ENCODE measurements around a stretch of chr10.

DNA sequence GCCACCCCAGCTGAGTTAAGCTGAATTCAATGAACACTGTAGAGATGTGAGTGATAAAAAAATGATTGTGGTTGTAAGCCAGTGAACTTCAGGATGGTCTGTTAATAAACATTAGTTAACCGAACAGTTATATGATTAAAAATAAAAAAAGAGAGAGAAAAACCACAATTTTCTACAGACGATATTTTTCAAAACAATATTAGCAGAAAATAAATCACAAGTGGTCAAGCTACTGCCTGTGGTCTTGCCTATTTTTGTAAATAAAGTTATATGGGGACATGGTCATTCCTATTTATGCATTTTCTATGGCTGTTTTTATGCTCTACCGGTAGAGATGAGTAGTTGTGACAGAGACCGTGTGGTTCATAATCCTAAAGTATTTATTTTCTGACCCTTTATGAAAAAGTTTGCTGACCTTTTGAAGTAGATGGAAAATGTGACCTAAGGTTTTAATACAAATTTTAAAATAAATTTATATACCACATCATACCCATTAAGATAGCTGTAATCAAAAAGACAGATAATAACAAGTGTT is 13.7 kb downstream of the TASOR2 start:
- PRO-cap, result no peak
- RAMPAGE, long total RNA, result no peak
- RRBS, result no CpG with 5 or more reads among the region's 4 CpGs

GRCh38 chr10:5714715-5715351 is 30.2 kb downstream of the TASOR2 start:
- PRO-cap, result no peak
- RAMPAGE, long total RNA, result no peak
- RRBS, result no CpG with 5 or more reads among the region's 5 CpGs

DNA sequence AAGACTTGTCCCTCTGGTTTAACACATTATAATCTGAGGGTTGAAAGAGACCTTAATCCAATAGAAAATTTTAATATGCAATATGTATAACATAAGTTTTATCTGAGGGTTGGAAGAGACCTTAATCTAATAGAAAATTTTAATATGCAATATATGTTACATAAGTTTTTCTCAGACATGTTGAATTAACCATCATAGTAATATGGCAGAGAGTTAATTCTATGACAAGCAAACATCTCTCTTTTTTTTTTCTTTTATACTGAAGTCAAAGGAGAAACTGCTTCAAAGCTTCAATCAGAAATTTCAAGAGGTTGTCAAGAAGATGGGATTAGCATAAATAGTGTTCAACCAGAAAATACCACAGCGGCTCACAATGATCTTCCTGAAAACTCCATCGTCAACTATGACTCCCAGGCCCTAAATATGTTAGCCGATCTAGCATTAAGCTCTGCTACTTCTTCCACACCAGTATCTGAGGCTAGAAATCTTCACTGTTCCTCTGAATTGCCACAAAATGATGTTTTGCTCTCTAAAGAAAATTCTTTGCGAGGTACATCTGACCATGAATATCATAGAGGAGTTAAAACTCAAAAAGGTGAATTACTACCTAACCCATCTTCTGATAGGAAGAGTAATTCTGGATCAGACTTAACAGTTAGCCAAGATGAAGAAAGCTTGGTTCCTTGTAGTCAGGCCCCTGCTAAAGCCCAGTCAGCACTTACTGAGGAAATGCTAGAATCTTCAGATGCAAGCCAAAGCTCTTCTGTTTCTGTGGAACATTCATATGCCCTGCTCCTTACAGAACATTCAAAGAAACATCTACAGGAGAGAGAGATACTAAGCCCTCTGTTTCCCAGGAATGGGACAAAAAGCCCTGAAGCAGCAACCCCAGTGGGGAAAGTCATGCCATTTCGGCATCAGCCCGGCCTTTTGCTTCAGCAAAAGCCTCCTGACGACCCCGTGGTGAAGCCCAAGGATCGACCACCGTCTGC is 55.0 kb downstream of the TASOR2 start:
- PRO-cap, result no peak
- RAMPAGE, long total RNA, result no peak
- RRBS, result no CpG with 5 or more reads among the region's 10 CpGs

DNA sequence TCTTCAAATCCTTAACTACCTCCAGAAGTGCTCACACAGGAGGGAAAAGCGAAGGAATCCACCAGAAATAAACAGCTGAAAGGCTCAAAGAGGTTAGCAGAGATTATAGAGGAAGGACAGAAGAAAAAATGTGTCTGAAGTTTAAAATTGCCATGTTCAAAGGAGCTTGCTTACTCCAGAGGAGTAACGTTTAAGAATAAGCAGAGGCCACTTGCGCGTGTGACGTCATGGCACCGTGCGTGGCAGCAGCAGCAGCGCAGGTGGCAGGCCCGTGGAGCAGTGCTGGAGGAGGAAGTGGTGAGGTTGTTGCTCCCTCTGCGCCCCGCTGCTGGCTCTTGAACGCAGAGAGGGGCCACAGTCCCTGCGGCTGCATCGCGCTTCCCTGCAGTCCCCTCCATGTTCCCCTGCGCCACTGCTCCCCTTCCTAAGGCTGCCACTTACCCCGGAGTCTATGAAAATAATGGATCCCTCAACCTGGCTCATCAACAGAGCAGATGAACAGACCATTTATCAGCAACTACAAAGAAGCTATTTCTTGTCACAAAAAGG is 37.6 kb downstream of the GDI2 start:
- PRO-cap, result no peak
- RAMPAGE, long total RNA, result no peak
- RRBS, result no CpG with 5 or more reads among the region's 17 CpGs

DNA sequence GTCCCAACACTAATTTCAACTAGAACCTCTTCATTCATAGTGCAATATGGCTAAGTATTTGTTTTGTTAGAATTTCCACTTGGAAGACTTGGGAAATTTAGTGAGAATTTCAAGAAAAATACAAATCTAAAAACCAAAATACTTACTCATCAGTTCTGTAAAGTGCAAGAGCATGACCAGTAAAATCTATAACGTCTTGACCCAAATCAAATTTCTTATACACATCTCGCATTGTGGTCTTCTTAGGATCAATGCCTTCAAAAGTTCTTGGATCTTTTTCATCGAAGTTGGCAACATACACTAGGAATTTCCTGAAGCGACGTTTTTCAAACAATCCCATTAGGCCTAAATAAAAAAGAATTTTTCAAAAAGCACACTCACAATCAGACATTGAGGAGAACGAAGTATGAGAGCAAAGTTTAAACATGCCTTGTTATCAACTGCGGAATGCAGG is 27.5 kb downstream of the GDI2 start:
- PRO-cap, result no peak
- RAMPAGE, long total RNA, result no peak
- RRBS, result no CpG with 5 or more reads among the region's 7 CpGs

DNA sequence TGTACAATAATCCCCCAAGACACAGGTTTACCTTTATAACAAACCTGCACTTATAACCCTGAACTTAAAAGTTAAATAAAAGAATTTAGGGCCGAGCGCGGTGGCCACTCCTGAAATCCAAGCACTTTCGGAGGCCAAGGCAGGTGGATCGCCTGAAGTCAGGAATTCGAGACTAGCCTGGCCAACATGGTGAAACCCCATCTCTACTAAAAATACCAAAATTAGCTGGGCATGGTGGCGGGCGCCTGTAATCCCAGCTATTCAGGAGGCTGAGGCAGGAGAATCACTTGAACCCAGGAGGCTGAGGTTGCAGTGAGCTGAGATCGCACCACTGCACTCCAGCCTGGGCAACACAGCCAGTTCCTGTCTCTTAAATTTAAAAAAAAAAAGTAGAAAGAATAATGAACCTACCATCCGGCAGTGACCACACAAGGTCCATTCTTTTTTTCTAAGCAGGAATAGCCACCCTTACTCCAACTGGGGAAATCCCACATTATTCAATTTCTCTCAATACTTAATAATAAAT is 1.2 kb upstream of the IL15RA start:
- PRO-cap, result no peak
- RAMPAGE, long total RNA, result no peak
- RRBS, result no CpG with 5 or more reads among the region's 10 CpGs

DNA sequence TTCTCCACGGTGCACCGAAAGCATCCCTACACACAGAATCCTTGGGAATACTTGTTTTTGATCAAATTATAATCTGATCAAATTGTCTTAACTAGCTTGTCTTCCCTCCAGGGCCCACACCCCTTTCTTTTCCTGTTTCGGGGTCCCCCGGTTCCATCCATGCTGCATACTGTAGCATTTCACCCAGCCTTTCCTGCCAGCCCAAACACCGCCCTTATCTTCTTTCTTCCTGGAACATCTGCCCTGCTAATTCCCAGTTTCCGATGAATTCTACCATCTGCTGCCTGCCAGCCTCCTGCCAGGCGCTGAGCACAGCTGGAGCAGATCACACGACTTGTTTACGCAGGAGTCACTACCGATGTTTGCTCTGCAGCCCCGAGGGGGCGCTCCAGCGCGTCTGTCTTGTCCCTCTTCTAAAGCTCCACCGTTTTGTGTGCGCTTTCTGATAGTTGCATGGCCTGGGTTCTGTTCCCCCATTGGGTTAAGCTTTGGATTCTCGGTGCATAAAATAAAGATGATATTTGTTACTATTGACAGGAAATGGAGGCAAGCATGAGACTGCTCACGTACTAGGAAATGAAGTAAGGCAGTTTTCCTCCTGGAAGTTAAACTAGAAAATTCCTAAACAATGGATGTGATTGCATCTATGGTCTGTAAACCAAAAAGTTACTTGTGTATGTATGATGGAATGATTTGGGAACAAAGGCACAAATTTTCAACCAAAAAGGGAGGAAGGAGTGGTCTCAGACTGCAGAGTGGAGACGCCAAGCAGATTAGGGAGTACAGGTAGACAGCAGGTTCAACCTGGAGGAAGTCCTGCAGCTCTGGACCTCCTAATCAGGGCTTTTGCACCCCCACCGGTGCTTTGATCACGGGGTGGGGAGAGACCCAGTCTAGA is 2.4 kb upstream of the RBM17 start:
- PRO-cap, result no peak
- RAMPAGE, long total RNA, result no peak
- RRBS, result no CpG with 5 or more reads among the region's 21 CpGs

DNA sequence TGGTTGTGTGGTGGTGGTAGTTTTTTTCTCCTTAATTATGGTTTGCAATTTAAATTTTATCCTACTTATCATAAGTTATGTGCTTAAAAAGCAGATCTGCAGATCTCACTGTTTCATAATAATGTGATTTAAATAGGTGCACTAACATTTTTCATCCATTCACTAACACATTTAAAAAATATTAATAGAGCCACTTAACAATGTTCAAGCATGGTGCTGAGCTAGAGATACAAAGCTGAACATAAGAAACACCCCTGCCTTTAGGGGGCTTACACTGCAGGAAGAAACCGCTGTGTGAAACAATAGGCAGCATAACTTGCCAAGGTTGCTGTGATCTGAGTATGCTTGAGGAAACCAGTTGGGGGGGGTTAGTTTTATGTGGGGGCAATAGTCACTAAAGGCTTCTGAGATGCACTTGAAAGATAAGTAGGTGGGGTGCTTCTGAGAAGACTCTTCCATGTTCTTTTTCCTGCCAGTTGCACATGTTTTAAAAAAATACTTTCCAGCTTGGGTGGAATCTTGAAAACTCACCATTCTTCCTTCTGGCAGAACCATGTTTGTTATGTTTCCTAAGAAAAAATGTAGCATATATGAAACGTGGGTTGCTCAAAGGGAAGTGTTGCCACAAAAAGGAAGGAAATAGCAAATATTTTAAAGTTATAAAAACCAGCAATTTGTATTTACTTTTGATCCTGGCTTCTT is 2.8 kb downstream of the RBM17 start:
- PRO-cap, result no peak
- RAMPAGE, long total RNA, result no peak
- RRBS, result no CpG with 5 or more reads among the region's 2 CpGs

DNA sequence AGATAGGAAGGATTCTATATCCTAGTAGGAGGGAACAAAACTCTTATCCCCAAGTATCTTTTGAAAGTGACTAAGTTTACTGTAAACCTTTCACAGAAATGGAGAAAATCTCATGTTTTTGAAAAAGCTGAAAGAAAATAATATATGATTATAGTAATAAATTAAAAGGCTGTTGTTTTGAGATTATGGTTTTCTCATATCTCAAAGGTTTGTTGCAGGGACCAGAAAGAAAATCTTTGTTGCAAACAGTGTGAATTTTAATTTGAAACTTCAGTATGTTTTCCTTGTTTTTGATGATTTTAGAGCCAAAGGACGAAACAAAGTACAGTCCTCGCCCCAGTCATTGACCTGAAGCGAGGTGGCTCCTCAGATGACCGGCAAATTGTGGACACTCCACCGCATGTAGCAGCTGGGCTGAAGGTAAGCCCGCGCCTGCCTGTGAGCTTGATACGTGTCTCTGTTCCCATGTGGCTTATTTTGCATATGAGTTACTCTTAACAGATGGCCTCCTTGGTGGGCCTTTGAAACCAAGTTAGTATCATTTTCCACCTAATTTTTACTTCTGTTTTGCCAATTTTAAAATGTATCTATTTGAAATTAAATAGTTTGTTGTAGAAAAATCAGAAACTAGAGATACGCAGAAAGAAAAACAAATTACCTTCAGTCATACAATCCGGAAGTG is 12.3 kb downstream of the RBM17 start:
- PRO-cap, result no peak
- RAMPAGE, long total RNA, result no peak
- RRBS, result no CpG with 5 or more reads among the region's 10 CpGs

- PRO-cap, result no peak
- RAMPAGE, long total RNA, result no peak
- RRBS, result no CpG with 5 or more reads among the region's 4 CpGs
These were observed 17.1 kb downstream of the RBM17 start for GRCh38 chr10:6105829-6106488.

GRCh38 chr10:6136256-6136887 is 47.5 kb downstream of the RBM17 start:
- PRO-cap, result no peak
- RAMPAGE, long total RNA, result no peak
- RRBS, result no CpG with 5 or more reads among the region's 14 CpGs

DNA sequence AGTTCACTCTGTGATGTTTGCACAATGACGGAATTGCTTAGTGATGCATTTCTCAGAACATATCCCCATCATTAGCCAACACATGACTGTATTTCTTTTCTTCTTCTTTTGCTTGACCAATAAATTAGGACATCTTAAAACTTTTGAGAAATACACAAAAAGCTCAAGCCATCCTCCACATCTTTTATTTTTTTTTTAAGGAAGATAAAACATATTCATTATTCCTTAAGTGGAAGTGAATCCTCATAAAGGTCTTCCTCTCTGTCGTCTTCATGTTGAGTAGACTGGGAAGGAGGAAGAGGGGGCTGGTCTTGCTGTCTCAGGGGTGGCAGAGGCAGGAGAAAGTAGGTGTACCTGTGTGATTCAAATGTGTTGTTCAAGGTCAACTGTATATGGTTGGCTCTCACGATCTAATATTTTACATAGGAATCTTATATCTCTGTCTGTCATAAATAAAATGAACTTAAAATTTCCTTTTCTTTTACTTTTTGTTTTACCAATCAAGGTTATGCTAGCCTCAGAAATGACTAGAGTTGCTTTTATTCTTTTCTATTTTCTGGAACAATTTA is 5.2 kb upstream of the PFKFB3 start:
- PRO-cap, result no peak
- RAMPAGE, long total RNA, result no peak
- RRBS, result no CpG with 5 or more reads among the region's 3 CpGs

DNA sequence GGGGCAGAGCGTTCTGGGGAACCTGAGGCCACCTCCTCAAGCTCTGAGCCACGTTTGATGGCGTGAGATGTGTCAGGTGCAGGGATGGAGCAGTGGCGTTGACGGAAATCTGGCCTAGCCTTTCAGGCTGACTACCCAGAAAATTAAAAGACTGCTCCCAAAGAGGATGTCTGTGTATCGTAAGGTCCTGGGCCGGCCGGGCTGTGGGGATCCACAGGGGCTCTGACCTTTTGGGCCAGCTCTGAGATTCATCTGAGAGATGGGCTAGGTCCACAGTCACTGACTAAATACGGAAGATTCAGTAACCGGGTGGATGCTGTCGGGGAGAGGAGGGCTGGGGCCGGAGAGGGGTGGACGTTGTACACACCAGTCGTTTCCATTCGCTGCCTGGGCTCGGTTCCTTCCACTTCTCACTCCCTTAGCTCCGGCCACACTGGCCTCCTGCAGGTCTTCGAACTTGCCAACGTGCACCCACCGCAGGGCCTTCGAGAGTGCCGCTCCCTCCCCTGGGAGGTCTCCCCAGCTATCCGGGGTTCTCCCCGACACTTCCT is 33.9 kb downstream of the PFKFB3 start:
- PRO-cap, result no peak
- RAMPAGE, long total RNA, result no peak
- RRBS, result 83% methylated on average over 5 of the region's 24 CpGs

DNA sequence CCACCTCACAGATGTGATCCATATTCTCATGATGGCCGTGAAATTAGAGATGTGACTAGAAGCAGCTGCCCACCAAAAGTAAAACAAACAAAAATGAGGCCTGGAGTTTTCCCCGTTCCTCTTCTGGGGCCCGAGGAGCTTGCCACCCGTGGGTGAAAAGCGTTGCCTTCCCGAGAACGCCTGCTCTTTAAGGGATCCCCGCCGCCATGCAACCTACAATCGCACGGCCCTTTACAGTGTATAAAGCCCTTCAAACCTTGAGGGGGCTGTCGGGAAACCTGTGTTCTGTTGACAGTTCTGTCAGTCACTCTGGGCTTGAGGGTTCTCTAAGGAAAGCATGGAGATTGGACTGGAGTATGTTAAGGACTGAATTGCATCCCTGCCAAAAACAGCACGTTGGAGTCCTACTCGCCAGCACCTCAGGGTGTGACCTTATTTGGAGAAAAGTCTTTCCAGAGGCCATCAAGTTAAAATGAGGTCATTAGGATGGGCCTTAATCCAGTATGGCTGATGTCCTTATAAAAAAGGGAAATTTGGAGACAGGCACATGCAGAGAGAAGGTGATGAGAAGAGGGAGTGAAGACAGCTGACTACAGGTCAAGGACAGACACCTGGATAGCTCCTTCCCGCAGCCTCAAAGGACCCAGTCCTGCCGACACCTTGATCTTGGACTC is 70.6 kb downstream of the PFKFB3 start:
- PRO-cap, result no peak
- RAMPAGE, long total RNA, result no peak
- RRBS, result no CpG with 5 or more reads among the region's 16 CpGs

DNA sequence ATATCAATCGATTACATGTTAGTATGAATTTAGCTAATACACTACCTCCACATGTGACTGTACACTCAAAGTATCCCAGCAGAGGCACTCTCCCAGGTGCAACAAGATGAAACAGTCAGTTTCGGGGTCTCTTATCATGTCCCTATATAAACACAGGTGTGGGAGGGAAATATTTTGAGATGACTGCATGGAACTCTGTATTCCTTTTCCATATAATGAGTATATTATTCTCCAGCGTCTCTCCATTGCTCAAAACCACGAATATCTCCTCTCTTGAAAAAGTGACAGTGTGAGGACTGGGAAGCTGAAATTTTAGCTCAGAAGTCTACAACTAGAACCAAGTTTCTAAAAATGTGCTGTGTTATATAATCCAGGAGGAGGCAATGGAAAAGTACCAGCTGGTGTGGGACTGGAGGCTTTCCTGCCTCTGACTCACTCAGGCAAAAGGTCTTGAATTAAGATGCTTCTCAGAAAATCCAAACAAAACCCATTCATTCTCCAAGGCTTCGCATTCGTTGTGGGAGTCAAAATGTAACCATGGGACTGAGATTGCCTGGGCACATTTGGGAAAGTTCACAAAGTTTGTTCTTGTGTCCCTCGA is 180.2 kb downstream of the PFKFB3 start:
- PRO-cap, result no peak
- RAMPAGE, long total RNA, result no peak
- RRBS, result no CpG with 5 or more reads among the region's 7 CpGs

DNA sequence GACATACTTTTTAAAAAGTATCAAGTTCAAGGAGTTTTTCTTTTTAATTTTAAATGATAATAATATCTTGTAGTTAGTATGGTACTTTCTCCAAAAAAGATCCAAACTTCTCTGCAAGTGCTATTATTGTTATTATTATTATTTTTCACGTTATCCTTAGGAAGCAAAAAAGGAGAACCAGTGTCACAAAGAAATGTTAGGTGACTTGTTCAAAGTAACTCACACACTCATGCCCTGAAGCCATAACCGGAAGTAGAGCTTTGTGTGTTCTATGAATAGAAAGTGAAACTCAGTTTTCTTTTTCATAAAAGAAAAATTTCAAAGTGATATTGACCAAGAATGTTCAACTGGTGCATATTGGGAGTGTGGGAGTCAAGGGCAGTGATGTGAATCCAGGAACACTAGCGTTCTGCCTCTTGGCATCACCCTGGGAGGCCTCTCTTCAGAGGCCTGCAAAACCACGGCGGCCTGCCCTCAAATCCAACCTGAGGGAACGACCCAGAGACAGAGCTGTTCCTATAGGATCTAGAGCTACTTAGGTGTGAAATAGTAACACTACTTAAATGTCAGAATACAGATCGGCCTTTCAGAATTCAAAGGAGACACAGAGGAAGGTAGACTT is 106.1 kb downstream of the PRKCQ start:
- PRO-cap, result no peak
- RAMPAGE, long total RNA, result no peak
- RRBS, result no CpG with 5 or more reads among the region's 7 CpGs

DNA sequence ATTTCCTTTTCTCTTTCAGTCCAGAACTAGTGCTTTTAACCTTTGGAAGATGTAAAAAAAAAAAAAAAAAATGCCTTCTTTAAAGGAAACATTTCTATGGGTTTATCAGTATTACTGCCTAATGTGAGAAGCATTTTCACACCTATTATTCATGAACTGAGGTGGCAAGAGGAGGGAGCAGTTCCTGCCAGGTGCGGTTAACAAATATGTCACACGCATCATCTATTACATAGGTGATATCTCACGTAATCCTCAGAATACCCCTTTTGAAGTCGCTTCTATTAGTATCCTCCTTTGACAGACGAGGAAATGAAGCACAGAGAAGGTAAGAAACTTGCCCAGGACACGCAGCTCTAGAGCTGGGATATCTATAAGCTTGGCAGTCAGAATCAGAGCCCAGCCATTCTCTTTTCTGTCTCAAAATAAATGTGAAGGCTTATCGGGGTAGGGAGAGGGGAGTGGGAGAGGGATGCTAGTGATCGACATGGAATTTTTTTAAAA is 87.8 kb downstream of the PRKCQ start:
- PRO-cap, result no peak
- RAMPAGE, long total RNA, result no peak
- RRBS, result no CpG with 5 or more reads among the region's 8 CpGs

DNA sequence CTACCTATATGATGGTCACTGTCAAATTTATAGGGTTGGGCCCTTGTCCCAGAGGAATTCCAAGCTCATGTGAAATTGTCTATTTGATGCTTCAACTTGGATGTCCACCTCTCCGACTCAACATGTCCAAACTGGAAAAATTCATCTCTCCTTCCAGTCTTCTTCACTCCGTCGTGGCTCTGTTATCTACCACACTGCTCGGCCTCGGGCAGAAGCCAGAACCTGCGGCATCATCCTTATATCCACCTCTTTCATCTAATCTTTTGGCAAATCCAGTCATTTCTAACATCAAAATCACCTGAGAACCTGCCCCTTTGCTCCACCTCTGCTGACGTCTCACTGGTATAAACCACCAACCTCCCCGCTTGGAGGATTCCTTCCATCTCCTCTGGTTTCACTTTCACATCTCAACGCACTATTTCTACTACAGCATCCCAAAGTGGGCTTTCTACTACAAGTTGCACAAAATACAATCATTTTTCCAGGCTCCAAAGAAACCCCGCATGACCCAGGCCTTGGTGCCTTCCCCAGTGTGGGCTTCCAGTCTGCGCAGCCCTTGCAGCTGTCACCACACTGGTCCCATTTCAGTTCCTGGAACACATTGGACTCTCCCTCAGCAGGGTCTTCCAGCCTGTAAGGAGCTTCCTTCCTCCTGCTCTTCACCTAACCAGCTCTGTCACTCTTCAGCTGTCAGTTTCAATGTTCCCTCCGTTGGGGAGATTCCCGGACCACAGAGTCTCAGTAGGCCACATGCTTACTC is 85.1 kb downstream of the PRKCQ start:
- PRO-cap, result no peak
- RAMPAGE, long total RNA, result no peak
- RRBS, result no CpG with 5 or more reads among the region's 13 CpGs

- PRO-cap, result no peak
- RAMPAGE, long total RNA, result no peak
- RRBS, result no CpG with 5 or more reads among the region's 4 CpGs
These were observed 3.8 kb downstream of the PRKCQ start for GRCh38 chr10:6576298-6576752.

GRCh38 chr10:6597374-6598002 is 17.4 kb upstream of the PRKCQ start:
- PRO-cap, result no peak
- RAMPAGE, long total RNA, result no peak
- RRBS, result no CpG with 5 or more reads among the region's 6 CpGs